HGPS cell (cell line): ENCODE results near the genes MINDY4B, AADACL2, MBNL1 and MME.

GRCh38 chr3:150905223-150905597 lies at the start of gene MINDY4B:
TSS of gene MINDY4B (minus strand) at chr3:150905439.
- RRBS: no CpG with 5 or more reads among the region's 4 CpGs

GRCh38 chr3:151733818-151734112 lies at the start of gene AADACL2:
TSS of gene AADACL2 (plus strand) at chr3:151733927.
- RRBS: no CpG with 5 or more reads among the region's 1 CpG

- RRBS: no CpG with 5 or more reads among the region's 6 CpGs
Observed at GRCh38 chr3:151839054-151839253, 25.0 kb downstream of the AADAC start.

DNA sequence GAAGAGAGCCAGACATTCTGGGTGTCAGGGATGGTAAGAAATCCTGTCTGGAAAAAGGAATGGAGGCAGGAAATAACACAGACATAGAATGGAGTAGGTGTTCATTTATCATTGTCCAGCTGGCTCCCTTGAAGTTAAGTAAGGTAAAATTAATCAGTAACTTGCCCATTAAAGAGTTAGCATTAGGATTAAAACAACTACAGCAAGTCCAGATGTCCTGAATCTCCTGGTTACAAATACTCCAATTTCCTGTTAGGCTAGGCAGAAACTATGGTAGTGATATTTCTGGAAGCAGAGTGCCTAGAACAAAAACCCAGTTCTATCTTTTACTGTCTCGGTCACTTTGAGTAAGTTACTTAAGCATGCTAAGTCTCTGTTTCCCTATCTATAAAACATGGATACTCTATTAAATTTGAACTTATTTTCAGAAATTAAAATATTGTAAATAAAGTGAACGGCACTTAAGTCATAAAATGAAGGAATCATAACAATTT lies 13.4 kb upstream of the SUCNR1 start:
- RRBS: no CpG with 5 or more reads among the region's 2 CpGs

GRCh38 chr3:151927944-151928423 lies 54.5 kb downstream of the SUCNR1 start:
- RRBS: no CpG with 5 or more reads among the region's 43 CpGs

- RRBS: no CpG with 5 or more reads among the region's 4 CpGs
Observed at GRCh38 chr3:152199188-152199912, 69.4 kb upstream of the MBNL1 start.

GRCh38 chr3:152204898-152205692 lies 63.6 kb upstream of the MBNL1 start:
- RRBS: no CpG with 5 or more reads among the region's 5 CpGs

- RRBS: 2% methylated on average over 38 of the region's 90 CpGs
Observed at GRCh38 chr3:152268487-152269415, at the start of gene MBNL1. TSS of gene MBNL1 (plus strand) at chr3:152268929.

GRCh38 chr3:152301311-152301766 lies 32.6 kb downstream of the MBNL1 start:
- RRBS: no CpG with 5 or more reads among the region's 2 CpGs

GRCh38 chr3:152328354-152329672 lies 60.1 kb downstream of the MBNL1 start:
- RRBS: no CpG with 5 or more reads among the region's 5 CpGs

GRCh38 chr3:152383730-152384480 lies 115.2 kb downstream of the MBNL1 start:
- RRBS: no CpG with 5 or more reads among the region's 3 CpGs

DNA sequence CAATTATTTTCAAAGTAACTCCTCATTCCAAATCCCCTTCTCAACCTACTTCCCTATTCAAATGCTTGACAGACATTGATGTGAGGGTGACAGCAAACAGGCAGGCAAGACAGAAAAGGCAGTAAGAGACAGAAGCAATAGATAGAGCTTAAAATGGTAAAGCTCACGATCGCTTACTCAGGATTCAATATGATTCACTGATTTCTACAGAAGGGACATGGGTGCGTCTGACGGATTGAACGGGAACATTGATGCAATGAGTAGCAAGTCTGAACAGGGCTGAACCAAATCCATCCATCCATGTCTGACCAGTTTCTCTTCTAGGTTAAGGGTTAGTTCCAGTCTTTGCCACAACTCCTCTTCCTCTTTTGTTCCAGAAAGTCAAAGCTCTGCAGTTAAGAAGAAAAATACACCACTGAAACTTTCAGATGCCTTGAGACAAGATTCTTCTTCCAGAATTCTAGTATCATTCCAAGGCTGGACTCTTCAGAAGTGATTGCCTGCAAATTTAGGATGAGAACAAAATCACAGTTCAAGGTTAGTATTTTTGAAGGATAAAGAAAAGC lies 35.2 kb downstream of the P2RY1 start:
- RRBS: no CpG with 5 or more reads among the region's 5 CpGs

GRCh38 chr3:153163986-153164176 lies 1.9 kb downstream of the RAP2B start:
- RRBS: no CpG with 5 or more reads among the region's 1 CpG

- RRBS: no CpG with 5 or more reads among the region's 26 CpGs
Observed at GRCh38 chr3:153506544-153507181, 344.6 kb downstream of the RAP2B start.

GRCh38 chr3:153552880-153553122 lies 390.8 kb downstream of the RAP2B start:
- RRBS: no CpG with 5 or more reads among the region's 2 CpGs

DNA sequence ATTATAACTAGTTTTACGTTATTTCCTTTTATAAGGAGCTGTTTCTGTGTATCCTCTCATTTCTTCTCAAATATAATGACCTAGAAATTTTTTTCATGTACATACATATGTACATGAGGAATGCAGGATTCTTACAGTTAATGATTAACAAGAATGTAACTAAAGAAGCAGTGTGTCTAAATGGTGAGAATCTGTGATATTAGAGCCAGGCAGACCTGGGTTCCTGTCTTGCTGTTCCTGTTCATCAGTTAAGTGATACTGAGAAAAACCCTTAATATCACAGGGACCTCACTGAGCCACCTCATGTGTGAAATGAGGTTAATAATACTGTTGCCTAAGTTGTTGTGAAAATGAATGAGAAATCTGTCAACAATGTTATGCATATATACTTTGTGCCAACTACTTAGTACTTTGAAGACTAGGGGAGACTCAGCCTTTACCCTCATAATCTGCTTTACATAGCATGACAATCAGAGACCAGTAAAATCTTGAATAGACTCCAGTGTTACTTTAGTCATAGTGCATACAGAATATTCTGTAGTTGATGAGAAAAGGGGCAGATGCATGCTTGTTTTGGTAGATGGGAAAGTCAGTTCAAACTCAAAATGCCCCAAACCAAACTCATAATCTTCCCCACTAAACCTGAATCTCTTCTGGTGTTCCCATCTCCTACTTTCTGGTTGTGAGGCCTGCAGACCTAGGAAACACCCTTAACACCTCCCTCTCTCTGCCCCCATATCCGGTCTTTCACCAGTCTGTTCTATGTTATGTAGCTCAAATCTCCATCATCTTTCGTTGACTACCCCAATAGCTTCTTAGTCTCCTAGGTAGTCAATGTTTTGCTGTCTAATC lies 4.7 kb downstream of the ARHGEF26 start:
- RRBS: no CpG with 5 or more reads among the region's 3 CpGs

DNA sequence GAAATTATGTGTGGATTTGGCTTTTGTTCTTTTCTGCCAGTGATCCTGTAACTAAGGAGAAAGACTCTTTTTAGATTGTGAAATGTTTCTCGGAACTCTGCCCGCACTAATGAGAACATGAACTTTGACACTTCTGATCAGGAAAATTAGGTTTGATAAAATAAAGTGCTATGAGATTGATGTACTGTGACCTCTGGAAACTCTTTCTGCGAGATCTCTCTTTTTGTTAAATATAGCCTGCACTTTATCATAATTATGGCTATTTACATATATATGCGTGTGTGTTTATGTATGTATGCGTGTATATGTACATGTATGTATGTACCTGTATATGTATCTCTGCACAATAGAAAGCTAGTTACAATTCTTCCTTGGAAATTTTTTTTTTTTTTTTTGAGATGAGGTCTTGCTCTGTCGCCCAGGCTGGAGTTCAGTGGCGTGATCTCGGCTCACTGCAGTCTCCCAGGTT lies 8.6 kb downstream of the ARHGEF26 start:
- RRBS: no CpG with 5 or more reads among the region's 8 CpGs

- RRBS: no CpG with 5 or more reads among the region's 4 CpGs
Observed at GRCh38 chr3:154246343-154246796, 77.9 kb downstream of the DHX36 start.

GRCh38 chr3:154340197-154340455 lies 15.8 kb upstream of the DHX36 start:
- RRBS: no CpG with 5 or more reads among the region's 2 CpGs

DNA sequence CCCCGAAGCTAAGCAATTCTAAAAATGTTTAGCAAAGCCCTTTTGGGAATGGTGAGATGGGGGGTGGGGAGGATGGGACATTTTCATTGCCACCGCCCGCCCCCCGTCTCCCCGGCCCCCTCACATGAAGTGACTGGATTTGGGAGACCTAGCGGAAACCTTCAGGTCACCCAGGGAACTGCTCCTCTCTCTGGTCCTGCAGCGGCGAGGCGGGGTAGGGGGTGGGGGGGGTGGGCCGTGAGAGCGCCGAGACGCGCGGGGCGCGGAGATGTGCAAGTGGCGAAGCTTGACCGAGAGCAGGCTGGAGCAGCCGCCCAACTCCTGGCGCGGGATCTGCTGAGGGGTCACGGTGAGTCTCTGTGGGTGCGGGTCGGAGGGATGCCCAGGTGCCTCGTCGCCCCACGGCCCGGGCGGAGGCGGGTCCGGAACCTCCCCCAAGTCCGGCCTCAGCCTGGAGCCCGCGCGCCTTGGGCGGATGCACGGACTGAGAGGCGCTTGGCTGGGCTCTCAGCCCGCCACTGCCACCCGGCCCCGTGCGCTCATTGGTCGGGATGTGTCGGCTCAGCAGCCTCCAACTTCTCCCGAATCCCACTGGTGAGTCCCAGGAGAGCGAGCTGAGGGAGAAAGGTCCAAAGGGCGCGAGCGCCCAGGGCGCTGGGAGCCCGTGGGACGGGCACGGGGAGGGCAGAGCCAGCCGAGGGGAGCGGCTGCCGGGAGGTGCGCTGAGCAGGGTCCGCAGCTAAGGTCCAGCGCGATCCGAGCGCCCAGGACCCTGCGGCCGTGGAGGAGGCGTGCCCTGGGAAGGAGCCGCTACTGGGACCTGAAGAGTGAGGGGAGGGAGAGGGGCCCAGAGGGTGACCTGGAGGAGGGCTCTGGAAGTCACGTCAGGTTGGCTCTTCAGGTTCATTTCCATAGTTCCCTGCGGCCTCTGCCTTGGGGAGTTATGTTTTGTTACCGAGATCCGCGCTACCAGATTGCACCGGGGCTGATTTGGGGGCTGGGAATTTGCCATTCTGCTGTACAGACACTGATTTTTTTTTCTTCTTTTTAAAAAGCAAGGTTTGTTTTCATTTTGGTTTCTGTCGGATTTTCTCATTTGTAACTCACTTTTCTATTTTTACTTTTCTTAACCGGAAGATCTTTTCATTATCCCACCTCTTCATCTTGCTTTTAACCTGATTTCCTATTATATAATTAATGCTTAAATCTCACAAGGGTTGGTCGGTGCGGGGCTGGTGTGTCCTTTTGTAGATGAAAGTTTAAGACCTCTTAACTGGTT lies at the start of gene MME:
TSS of gene MME (plus strand) at position 912 of the 1,279 bp plus-strand sequence.
- RRBS: 4% methylated on average over 8 of the region's 77 CpGs